Peyer's patch (tissue), 4 donors: ENCODE results near the genes TM4SF1 and TM4SF4.

GRCh38 chr3:148955593-148956277 is 35.6 kb upstream of the GYG1 start:
- PRO-cap = no peak
- RAMPAGE, long total RNA, 4 experiments = no peak in any of the 4 experiments

- PRO-cap = no peak
- RAMPAGE, long total RNA, 4 experiments = no peak in any of the 4 experiments
Measured at GRCh38 chr3:148990186-148990924, 985 bp upstream of the GYG1 start.

DNA sequence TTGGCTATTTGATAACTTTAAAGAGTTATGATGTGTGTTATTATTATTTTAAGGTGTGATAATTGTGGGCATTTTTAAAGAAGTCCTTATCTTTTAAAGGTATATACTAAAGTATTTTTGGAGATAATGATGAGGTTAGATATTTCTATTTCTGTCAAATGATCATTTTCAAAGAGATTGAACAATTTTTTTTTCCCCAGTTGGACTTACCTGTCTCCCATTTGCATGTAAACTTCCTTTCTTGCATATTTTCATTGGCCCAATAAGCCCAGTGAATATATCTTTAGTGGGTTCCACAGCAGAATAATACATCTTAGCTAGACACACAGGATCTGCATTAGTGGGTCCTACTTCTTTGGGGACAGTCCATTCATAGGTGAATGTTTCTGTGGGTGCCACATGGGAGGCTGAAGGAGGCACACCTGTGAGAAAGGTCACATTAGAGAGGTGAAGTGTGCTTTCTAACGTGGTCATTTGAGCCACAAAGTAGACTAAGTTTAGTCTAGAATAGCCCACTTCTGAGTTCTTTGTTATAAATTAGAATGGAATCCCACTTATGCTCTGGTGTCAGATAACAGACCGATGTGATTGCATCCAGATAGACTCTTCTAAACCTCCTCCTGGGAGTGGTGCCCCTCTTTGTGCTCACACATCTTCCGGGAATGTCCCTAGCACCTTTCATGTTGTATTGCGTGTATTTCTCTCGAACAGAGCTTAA is 23.3 kb downstream of the CP start:
- PRO-cap = no peak
- RAMPAGE, long total RNA, 4 experiments = no peak in any of the 4 experiments

- PRO-cap = bidirectional peak, plus-strand start at chr3:149377863, minus-strand start at chr3:149377729; bidirectional peak, plus-strand start at chr3:149378152, minus-strand start at chr3:149378040
- RAMPAGE, long total RNA, 4 experiments = start-site peak on the minus strand in 3 of 4 experiments, at chr3:149377646-149377693 at its widest, 28 to 37 reads per replicate
Measured at GRCh38 chr3:149377340-149378456, at the start of gene TM4SF1. Gene TM4SF1, minus strand, starts transcription at chr3:149377649.

DNA sequence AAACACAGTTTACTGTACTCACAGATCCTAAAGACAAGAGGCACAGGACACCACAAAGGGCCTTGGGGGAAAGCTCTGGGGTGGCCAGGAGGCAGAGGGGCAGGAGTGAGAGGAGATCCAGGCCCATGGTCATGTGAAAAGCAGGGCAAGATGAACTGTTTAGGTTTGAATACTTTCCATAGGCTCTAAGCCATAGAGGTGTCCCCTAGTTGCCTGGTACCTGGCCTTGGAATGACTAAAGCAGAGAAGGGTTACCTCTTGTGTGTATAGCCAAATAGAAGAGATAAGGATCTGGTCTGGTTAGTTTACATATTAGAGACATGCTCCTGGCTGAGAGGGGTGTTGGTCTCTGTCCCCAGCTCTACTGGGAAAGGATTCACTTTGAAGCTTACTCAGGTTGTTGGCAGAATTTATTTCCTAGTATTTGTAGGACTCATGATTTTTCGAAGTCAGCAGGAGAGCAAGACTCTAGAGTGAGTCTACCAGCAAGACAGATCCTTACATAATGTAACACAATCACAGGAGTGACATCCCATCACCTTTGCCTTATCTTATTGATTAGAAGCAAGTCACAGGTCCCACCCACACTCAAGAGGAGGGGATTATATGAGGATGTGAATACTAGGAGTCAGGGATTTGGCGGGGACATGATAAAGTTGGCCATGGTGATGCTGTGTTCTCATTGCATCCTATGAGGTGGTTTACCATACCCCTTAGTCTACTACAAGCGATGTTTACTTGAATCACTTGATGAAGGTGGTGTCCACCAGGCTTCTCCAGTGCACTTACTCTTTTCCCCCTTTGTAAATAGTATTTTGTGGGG is 11.4 kb upstream of the TM4SF1 start:
- PRO-cap = no peak
- RAMPAGE, long total RNA, 4 experiments = no peak in any of the 4 experiments

DNA sequence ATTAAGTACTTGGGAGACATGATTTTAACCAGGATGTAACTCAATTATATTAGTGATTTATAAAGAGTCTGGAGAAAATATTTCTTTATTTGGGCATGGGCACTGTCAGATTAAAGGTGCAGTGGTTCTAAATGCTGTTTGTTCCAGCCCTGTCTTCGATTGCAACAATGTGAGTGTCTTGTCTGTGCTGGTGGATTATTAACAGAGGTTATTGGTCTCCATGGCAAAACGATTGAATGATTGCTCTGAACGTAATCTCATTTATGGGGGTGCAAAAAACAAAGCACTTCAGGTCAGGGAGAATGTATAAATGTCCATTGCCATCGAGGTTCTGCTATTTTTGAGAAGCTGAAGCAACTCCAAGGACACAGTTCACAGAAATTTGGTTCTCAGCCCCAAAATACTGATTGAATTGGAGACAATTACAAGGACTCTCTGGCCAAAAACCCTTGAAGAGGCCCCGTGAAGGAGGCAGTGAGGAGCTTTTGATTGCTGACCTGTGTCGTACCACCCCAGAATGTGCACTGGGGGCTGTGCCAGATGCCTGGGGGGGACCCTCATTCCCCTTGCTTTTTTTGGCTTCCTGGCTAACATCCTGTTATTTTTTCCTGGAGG is at the start of gene TM4SF4:
Gene TM4SF4, plus strand, starts transcription at position 337 of the 615 bp plus-strand sequence.
- PRO-cap = bidirectional peak, plus-strand start at position 226 of the sequence, minus-strand start at position 161 of the sequence
- RAMPAGE, long total RNA, 4 experiments = start-site peak on the plus strand in 3 of 4 experiments, centred at positions 312 to 494 of the sequence, 30 to 562 reads per replicate

GRCh38 chr3:149581456-149582369 is 76.1 kb downstream of the WWTR1 start:
- PRO-cap = no peak
- RAMPAGE, long total RNA, 4 experiments = no peak in any of the 4 experiments

- PRO-cap = unidirectional peak, plus-strand start at chr3:149616114
- RAMPAGE, long total RNA, 4 experiments = no peak in any of the 4 experiments
Measured at GRCh38 chr3:149615917-149616649, 41.7 kb downstream of the WWTR1 start.

GRCh38 chr3:149638405-149639293 is 19.2 kb downstream of the WWTR1 start:
- PRO-cap = no peak
- RAMPAGE, long total RNA, 4 experiments = no peak in any of the 4 experiments

DNA sequence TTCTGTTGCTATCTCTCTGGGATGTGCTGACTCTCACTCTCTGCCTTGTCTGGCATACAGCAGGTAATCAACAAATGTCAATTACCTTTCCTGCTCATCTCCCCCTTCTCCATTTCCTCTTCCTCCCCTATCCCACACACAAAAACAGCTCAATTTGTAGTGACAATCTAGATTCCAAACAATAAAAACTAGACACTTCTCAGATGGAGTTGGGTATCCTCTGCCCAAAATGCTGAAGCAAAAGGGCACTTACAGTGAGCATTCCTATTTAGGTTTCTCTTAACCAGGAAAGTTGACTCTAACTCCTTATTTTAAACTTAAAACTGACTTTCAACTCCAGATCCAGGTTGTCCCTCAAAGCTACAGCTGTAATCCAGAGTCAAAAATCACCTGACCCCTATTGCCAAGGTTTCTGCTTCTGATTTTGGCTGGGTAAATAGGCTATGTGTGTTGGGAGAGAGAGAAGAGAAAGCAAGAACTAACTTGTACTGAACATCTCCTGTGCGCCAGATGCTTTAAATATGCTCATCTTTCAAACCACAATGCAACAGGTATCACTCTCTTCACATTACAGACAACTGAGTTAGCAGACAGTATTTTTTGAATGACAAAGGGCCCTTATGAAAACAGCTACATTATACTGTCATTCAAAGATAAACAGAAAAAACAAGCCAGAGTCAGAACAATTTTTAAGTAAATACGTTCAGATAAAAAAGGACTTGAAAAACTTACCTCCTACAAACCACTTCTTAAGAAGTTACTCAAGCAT is 7.1 kb downstream of the WWTR1 start:
- PRO-cap = no peak
- RAMPAGE, long total RNA, 4 experiments = no peak in any of the 4 experiments

DNA sequence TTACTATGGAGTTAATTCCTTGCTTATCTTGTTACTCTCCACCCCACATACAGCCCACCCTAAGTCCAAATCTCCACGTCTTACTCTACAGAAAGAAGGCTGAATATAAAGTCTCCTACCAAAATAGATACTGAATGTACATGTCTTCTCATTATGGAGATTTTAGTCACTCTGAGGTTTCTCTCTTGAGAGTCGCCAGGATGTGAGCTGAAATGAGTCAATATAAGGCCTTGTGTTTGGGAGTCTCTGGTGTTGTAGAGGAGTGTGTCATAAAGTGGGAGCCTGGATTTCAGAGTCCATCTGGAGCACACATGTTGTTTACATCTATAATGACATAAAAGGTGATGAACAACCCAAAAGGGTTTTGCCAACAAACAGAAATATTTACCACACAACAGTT is 45.2 kb upstream of the WWTR1 start:
- PRO-cap = no peak
- RAMPAGE, long total RNA, 4 experiments = no peak in any of the 4 experiments

- PRO-cap = no peak
- RAMPAGE, long total RNA, 4 experiments = no peak in any of the 4 experiments
Measured at GRCh38 chr3:149781344-149781617, 11.1 kb downstream of the ANKUB1 start.

GRCh38 chr3:150252270-150252826 is 155.8 kb upstream of the TSC22D2 start:
- PRO-cap = no peak
- RAMPAGE, long total RNA, 4 experiments = no peak in any of the 4 experiments

DNA sequence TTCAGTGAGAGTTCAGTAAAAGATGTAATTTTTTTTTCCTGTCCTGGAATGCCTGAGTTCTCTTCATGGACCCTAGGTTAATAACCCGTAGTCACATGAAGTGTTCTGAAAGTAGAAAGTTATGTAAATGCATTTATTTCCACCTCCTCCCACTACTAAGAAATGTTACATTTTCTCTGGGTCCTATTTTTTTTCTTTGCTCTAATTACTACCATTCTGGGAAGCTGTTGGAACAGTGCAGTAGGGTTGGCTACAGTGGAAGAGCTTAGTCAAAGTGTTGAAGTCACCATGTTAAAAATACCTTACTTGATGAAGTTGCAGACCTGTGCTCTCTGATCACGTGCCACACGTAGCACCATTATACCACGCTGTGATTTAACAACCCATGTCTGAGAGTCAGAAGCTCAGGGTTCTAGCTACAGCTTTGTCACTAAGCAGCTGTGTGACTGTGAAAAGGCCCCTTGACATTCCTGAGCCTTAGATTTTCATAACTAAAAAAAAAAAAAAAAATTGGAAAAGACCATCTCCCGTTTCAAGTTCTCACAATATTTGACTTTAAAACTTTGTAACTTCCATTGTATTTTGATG is 153.7 kb upstream of the TSC22D2 start:
- PRO-cap = no peak
- RAMPAGE, long total RNA, 4 experiments = no peak in any of the 4 experiments

- PRO-cap = no peak
- RAMPAGE, long total RNA, 4 experiments = no peak in any of the 4 experiments
Measured at GRCh38 chr3:150362758-150363463, 45.2 kb upstream of the TSC22D2 start.

DNA sequence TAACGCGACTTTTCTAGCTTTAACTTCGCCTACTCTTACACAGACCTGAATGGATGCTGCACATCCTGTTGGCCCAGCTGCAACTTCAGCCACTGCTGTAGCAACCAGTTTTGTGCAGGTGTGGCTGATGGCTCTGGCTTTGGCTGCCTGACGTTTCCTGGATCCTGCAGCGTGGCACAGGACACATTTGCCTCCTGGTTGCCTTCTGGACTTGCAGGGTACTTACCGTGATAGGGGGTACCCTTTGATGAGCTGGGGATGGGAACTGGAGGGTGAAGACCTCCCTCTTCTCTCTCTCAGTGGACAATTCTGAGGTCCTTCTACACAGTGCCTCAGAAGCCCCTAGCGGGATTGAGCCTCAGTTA is 20.3 kb upstream of the ERICH6 start:
- PRO-cap = no peak
- RAMPAGE, long total RNA, 4 experiments = no peak in any of the 4 experiments

DNA sequence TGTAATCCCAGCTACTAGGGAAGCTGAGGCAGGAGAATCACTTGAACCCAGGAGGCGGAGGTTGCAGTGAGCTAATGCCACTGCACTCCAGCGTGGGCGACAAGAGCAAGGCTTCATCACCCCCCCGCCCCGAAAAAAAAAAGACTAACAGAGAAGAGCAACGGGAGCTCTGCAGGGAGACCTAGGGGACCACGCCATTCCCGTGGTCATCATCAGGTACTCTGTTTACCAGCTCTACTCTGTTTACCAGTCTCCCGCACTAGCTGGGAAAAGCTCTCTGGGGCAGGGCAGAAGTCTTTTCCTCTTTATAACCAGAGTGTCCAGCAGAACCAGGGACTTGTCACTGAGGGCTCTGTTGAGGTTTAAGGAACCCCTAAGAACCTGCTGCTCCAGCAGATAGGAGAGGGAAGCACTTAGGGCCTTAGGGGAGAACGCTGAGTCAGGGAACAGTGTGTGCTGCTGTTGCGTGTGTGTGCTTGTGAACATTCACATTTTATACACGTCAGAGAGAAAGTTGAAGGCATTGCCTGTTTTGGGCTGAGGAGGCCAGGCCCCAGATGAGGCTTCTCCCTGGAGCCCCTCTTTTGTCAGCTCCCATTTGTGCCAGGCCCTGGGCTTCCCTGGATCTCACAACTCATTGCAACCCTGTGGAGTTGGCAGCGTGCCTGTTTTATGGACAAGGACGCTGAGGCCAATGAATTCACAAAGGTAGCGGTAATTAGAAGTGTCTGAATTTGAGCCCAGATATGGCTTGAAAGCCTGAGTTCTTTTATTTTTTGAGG is 24.0 kb upstream of the ERICH6 start:
- PRO-cap = bidirectional peak, plus-strand start at position 523 of the sequence, minus-strand start at position 345 of the sequence
- RAMPAGE, long total RNA, 4 experiments = no peak in any of the 4 experiments

- PRO-cap = no peak
- RAMPAGE, long total RNA, 4 experiments = no peak in any of the 4 experiments
Measured at GRCh38 chr3:151086045-151086499, 608 bp downstream of the MED12L start.

- PRO-cap = unidirectional peak, minus-strand start at chr3:151183453
- RAMPAGE, long total RNA, 4 experiments = no peak in any of the 4 experiments
Measured at GRCh38 chr3:151183354-151183836, 19.6 kb downstream of the GPR171 start.

GRCh38 chr3:151187809-151188358 is 15.1 kb downstream of the GPR171 start:
- PRO-cap = no peak
- RAMPAGE, long total RNA, 4 experiments = no peak in any of the 4 experiments